ENCODE measurements around the gene DOK6.

- PRO-cap, 2 experiments, result peak in 1 of 2 experiments; most common plus-strand start chr18:66599452 (in 1)
These were observed 4.5 kb downstream of the CDH19 start for GRCh38 chr18:66599351-66599836.

DNA sequence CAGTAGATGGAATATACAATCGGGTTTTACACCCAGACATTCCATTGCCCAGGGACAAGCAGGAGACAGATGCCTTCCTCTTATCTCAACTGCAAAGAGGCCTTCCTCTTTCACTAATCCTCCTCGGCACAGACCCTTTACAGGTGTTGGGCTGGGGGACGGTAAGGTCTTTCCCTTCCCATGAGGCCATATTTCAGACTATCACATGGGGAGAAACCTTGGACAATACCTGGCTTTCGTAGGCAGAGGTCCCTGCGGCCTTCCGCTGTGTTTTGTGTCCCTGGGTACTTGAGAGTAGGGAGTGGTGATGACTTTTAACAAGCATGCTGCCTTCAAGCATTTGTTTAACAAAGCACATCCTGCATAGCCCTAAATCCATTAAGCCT lies 439.3 kb downstream of the DSEL start:
- PRO-cap, 2 experiments, result no peak in any of the 2 experiments

GRCh38 chr18:69400045-69401227 lies at the start of gene DOK6:
Gene DOK6 (plus strand): TSS chr18:69400888.
- PRO-cap, 2 experiments, result peak in 2 of 2 experiments; most common plus-strand start chr18:69400452 (in 2); most common minus-strand start chr18:69400375 (in 1)

- PRO-cap, 2 experiments, result no peak in any of the 2 experiments
These were observed 52.6 kb downstream of the CD226 start for GRCh38 chr18:69895160-69895403.

DNA sequence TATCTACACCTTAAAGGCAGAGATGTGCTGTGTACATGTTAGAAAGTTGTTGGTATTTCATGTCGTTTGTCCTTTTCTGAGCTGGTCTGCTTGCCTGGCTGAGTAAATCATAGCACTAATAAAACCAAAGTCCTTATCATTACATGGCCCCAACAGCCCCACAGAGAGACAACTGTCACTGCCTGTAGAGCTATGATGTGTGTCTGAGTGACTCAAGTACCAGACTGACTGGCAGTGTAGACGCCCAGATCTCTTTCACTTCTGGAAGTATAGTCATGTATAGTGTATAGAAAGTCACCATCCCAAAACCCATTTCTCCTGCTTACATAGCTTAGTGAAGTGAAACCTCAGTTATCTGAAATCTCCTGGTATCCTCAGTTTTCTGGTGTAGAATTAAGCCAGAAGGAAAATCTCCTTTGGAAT lies 4.4 kb downstream of the SOCS6 start:
- PRO-cap, 2 experiments, result no peak in any of the 2 experiments

DNA sequence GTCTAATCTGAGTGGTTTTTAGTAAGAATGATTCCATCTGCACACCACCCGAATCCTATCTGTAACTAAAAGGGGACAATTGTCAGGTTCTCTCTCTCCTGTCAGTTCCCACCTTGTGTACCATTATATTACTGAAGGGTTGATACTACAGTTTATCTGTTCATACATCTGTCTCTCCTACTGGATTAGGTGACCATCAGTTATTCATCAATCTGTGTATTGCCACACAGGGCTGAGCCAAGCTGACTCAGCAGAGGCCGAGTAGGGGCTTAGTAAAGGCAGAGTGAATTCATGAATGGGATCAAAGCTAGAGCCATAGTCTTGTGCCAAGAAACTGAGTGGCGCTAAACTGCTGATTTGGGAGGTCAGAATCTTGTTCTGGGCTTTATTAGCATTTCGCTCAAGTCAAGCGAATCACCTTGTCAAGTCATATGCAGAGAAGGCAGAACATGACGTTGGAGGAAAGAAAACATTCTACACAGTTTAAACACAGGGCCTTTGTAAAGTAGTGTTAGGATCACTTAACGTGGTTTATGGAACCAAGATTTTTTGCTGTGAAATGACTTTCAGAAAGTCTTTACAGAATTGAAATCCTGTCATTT lies 34.1 kb downstream of the SOCS6 start:
- PRO-cap, 2 experiments, result no peak in any of the 2 experiments

- PRO-cap, 2 experiments, result no peak in any of the 2 experiments
These were observed 394.4 kb downstream of the SOCS6 start for GRCh38 chr18:70683255-70683604.

GRCh38 chr18:72044292-72044583 lies 499.9 kb downstream of the CBLN2 start:
- PRO-cap, 2 experiments, result no peak in any of the 2 experiments

GRCh38 chr18:74216704-74216925 lies 68.3 kb downstream of the TIMM21 start:
- PRO-cap, 2 experiments, result no peak in any of the 2 experiments

DNA sequence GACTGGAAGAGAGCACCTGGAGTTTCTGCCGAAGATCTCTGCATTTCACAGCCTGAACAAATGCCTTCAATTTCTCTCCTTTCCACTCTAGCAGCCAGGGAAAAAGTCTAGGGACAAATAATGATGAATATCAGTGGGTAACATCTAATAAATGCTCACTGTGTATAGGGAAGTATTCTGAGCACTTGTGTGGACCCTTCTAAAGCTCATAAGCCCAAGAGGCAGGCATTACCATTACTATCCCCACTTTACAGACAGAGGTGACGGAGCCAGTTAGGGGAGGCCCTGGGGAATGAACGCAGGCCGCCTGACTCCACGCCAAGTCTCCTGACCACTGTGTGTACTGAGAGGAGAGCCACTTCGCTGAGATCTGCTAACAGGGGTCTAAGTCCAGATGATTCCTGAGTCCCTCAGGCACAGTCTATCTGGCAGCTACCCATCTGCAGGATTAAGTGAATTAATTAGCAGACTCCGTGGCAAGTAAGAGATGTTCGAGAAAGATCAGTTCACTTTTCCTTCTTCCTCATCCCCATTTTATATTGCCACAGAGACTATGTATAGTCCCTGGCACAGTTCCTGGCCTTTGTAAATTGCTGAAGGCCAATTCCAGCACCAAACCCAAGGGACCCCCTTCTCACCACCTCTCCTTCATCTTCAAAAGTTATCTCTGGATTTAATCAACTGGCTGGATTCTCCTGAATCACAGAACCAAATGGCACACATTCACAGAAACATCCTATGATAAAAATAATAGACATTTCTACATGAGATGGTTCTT lies 13.7 kb downstream of the CYB5A start:
- PRO-cap, 2 experiments, result no peak in any of the 2 experiments

- PRO-cap, 2 experiments, result no peak in any of the 2 experiments
These were observed 1.7 kb downstream of the CYB5A start for GRCh38 chr18:74290024-74290470.

DNA sequence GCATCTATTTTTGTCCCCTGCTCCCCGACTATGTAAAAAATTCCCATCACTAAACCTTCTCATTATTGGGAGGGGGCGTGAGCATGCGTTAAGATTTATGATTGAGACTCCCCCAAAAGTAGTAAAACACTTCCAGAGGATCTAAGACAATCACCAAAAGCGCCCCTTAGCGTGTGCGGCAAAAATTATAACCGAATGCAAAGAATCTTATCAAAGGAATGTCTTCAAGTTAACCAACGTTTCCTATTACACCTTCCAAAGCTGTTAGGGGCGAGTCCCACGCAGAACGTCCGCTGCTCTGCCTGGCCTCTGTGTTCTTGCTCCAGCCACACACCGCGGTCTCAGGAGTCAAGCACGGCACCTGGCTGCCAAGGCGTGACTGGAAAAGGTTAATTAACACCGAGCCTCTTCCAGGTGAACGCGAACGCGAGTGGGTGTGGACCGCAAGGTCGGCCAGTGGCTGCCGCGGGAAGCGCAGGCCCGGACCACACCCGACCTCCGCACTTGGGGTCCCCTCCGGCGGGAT lies 1.1 kb downstream of the CYB5A start:
- PRO-cap, 2 experiments, result no peak in any of the 2 experiments

GRCh38 chr18:74551725-74552173 lies 17.4 kb downstream of the CNDP1 start:
- PRO-cap, 2 experiments, result no peak in any of the 2 experiments

DNA sequence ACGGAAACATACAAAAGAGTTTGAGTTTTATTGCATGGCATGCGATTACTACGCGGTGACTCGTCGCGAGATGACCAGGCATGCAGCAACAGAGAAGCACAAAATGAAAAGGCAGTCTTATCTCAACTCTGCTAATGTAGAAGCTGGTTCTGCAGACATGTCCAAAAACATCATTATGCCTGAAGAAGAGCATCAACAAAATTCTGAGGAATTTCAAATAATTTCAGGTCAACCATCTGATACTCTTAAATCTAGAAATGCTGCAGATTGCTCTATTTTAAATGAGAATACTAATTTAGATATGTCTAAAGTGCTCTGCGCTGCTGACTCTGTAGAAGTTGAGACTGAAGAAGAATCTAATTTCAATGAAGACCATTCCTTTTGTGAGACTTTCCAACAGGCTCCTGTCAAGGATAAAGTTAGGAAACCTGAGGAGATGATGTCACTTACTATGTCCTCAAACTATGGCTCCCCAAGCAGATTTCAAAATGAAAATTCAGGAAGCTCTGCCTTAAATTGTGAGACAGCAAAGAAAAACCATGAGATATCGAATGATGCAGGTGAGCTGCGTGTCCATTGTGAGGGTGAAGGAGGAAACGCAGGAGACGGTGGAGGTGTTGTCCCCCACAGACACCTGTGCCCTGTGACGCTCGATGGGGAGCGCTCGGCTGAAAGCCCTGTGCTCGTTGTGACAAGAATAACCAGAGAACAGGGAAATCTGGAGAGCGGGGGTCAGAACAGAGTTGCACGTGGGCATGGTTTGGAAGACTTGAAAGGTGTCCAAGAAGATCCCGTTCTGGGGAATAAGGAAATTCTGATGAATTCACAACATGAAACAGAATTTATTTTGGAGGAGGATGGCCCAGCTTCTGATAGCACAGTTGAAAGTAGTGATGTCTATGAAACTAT lies 36.7 kb downstream of the ZNF407 start:
- PRO-cap, 2 experiments, result no peak in any of the 2 experiments

DNA sequence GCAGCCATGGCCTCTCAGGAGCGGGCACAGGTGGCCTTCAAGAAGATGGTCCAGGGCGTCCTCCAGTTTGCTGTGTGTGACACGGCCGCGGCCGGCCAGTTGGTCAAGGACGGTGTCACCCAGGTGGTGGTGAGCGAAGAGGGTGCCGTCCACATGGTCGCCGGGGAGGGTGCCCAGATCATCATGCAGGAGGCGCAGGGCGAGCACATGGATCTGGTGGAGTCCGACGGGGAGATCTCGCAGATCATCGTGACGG lies 145.1 kb downstream of the PTGR3 start:
- PRO-cap, 2 experiments, result no peak in any of the 2 experiments

GRCh38 chr18:75161518-75162216 lies 47.3 kb downstream of the PTGR3 start:
- PRO-cap, 2 experiments, result peak in 1 of 2 experiments; most common minus-strand start chr18:75161890 (in 1)

- PRO-cap, 2 experiments, result peak in 2 of 2 experiments; most common plus-strand start chr18:75212213 (in 1); most common minus-strand start chr18:75212062 (in 1)
These were observed 1.4 kb downstream of the TSHZ1 start for GRCh38 chr18:75211687-75212781.

- PRO-cap, 2 experiments, result peak in 1 of 2 experiments; most common plus-strand start chr18:75268005 (in 1); most common minus-strand start chr18:75267882 (in 1)
These were observed 57.2 kb downstream of the TSHZ1 start for GRCh38 chr18:75267818-75268123.

- PRO-cap, 2 experiments, result no peak in any of the 2 experiments
These were observed 28.3 kb upstream of the SMIM21 start for GRCh38 chr18:75455344-75456688.

- PRO-cap, 2 experiments, result no peak in any of the 2 experiments
These were observed 35.1 kb downstream of the ZNF516 start for GRCh38 chr18:76459653-76460566.